Endometrial microvascular endothelial cells (primary cell): Measurements from ENCODE around the genes CROT and SLC25A40.

DNA sequence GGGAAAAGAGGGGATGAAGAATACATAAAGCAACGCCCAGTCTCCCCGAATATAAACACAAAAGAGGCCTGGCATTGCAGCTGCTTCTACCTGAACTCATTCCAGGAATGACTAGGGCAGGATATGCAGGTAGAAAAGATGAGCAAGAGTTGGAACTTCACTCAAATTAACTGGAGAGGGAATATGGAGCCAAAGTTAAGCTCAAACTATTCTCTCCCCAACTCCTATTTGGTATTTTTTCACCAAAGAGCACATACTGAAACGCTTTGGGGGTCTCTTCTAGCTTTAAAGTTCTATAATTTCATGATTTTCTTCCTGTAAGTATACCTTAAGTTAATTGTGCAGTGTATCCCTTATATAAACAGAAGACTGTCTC is 36.7 kb upstream of the GSAP start:
- RAMPAGE, long total RNA, result no peak

DNA sequence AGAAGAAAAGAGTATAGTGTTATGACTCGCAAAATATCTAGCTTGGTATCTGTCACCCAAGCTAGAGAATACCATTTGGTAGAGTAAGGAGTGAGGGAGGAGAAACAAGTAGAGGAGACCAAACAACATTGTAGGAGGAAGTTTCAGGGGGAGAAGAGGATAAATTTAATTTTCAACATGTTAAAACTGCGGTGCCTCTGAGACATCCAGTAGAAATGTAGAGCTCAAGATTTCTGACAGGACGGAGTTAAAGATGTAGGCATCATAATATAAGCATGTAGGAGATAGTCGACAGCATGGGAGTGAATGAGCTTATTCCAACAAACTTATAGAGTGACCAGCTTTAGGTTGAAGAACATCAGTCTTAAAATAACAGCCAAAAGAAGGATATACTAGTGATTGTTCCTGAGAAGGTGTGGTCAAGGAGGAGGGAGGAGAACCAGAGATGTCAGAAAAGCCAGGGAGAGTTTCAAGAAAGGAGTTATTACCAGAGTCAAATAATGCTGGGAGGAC is 5.6 kb downstream of the PTPN12 start:
- RAMPAGE, long total RNA, result no peak

GRCh38 chr7:77684866-77685760 is 11.1 kb upstream of the RSBN1L start:
- RAMPAGE, long total RNA, result no peak

GRCh38 chr7:77697401-77697869 is 1.2 kb downstream of the RSBN1L start:
- RAMPAGE, long total RNA, result no peak

DNA sequence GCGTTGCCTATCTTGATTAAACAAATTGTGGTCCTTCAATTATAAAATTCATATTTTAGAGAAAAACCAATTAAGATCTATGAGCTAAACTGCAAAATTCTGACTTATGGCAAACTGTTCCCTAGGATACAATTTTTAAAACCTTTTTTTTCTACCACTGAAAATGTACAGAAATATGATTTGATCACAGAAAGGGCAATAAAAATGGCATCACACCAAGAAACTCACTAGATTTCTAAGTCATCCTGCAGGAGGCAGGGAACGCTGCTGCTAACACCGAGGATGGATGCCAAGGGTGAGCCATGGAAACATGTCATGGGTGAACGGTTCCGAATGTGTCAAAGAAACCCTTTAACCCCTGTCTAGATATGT is 220.2 kb upstream of the TMEM60 start:
- RAMPAGE, long total RNA, result no peak

GRCh38 chr7:78230810-78231082 is 432.5 kb upstream of the TMEM60 start:
- RAMPAGE, long total RNA, result no peak

DNA sequence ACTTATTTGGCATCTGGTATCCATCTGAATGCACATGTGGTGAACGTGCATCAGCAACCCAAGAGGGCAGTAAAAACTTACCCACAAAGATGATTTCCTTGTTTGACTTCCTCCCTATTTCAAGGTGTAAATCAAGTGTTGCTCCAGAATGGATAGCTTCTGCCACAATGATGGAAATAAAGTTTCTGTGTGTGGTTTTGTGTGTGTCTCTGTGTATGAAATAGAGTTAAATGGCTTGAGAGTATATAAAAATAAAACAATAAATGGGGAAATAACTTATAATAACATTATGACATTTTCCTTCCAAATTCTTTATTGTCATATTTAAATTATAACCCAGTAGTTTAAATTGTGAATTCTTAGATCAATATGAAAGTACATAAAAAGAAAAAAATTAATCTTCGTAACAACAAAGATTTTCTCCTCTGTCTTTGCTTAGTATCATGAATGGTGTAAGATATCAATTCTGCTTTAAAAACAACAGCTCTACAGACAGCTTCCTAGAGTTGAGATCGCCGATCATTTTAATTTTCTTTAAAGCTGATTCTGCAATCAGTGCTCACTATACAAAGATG is 500.1 kb downstream of the MAGI2 start:
- RAMPAGE, long total RNA, result no peak

GRCh38 chr7:80135309-80135898 is 773 bp downstream of the GNAI1 start:
- RAMPAGE, long total RNA, result no peak

- RAMPAGE, long total RNA, result no peak
Measured at GRCh38 chr7:81846257-81847132, 76.6 kb upstream of the HGF start.

DNA sequence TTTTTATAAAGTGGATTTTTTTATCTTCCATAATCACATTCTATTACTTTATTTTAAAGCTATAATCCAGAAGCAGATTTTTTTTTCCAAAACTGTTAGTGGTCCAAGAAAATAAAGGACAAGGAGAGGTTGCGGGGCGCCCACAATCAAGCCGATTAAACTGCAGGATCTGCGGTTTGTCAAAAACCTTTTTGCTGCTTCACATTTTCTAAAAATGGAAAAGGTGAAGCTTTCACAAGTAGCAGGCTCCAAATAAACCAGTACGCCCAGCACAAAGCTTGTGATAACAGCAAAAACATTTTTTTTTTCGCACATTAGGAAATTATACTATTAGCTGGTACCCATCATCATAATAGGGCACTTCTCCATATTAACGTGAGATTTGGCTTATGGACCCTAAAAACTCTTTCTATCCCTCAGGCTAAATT is 122.1 kb upstream of the SEMA3A start:
- RAMPAGE, long total RNA, result no peak

DNA sequence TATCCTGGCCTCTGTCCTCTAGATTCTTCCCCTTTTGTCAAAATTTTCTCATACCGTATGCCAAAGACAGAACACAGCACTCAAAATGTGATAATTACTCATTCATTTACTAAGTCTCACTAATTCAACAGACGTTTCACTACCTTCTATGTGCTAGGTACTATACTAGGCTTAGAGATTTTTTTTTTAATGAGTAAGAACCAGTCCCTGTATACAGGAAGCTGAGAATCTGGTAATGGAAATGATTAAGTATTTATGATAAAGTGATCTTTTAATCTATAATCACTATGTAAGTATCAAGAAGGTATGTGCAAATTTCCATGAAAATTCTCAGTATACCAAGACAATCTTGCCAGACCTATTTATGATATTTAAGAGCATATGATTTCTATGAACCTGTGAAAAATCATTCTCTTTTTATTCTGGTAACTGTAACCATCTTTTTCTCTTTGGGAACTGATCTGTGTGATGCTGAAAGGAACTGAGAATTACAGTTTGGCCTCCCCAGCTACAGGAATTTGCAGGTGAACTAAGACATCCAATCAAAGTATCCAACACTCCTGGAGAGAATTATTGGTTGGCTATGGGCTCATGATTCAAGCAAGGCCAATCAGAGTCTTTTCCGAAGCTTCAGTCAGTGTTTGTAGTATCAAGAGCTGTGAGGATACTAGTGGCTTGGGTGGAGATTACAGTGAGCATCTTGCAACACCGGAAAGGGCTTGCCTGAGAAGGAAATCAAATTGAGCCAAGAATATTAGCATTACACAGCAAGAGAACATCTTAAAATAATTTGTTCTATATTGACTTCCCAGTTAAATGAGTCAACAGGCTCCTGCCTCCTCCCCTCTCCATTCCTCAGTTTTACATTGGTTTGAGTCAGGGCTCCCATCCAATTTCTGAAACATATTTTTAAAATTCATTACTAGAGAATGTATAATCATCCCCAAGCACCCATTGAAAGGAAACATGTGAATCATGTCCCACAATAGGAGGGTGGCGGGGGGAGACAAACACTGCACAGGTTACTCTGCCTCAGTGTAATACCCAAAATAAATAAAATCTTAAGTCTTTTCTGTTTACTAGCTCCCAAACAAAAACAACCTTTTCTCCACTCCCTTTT is 127.6 kb downstream of the ELAPOR2 start:
- RAMPAGE, long total RNA, result no peak

GRCh38 chr7:87161391-87162089 is 9.3 kb downstream of the DMTF1 start:
- RAMPAGE, long total RNA, result no peak

DNA sequence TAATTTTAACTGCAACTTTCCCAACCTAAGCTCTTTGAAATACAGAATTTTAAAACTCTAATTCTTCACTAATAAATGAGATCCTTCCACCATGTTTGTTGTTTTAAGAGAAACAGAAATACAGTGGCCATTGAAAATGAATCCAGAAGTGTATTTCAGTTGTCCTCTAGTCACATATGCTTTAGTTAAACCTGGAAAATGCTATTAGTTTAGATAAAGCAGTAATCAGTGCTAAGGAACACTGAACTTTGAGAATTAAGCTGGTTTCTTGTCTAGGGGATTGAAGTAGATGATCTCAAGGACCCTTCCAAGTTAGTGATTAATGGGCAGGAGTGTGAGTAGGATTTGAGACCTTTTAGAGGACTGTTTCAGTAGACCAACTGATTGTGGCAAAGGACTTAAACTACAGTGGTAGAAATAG is 23.9 kb downstream of the DMTF1 start:
- RAMPAGE, long total RNA, result no peak

DNA sequence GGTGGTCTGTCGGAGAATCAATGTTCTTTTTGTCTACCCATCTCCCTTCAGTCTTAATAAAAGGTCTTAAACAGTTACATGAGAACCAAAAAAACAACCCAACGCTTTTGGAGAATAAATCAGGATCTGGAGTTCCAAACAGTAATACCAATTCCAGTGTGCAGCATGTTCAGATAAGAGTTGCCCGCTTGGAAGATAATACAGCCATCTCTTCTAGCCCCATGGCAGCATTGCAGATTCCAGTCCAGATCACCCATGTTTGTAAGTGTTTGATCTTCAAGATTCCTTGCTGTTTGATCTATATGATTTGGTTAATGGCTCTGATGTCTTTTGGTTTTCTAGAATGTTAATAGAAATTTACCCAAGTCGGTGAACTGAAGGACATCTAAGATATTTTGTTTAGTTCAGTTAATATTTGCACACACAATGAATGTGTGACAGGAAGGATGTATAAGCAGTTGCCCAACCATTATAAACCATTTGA is 31.4 kb downstream of the TMEM243 start:
- RAMPAGE, long total RNA, result no peak

- RAMPAGE, long total RNA, result no peak
Measured at GRCh38 chr7:87216485-87217661, 2.7 kb downstream of the TMEM243 start.

DNA sequence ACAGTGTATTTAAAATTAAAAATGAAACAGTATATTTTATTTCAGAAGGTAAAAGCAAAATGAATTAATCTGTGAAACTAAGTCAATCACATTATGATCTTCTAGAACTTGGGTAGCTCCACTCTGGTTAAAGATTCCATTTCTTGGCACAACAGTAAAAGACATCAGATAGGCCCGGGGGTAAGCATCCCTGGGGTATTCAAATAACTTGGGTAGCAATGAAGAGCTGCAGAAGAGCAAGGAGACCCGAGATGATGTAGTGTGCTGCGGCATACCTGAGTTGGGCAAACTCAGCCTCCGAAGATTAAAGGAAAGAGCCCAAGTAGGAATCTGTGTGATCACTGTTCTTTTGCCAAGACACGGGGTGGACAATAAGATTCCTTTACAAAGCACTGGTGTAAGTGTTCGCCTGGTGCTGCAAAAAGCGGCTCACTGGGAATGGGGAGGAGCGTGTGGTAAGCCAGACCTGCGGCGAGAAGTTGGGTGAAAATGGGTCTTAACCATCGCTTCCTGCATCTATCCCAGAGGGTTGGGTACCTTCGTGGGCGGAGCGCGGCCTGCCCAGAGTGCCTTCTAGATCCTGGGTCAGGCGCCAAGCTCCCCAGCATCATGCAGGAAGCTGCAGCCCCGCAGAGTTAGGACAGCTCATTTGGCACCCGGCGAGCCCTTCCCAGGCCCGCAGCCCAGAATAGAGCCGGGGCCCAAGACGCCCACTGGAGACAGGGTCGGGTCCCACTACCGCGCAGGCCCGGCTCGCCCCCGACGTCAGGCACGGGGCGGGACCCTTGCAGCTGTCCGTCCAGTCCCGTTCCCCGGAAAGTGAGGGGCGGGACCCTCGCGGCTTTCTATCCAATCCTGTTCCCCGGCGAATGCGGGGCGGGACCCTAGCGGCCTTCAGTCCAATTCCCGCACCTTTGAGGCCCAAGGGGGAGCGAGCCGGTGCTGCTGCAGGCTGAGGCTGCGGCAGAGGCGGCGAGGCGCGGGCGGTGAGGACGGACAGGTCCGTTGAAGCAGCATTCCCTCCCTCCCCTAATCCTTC is at the start of gene CROT:
CROT (plus strand) TSS at position 897 of the 1,039 bp plus-strand sequence.
- RAMPAGE, long total RNA, result start-site peak on the minus strand centred at position 723 of the sequence, 40 bp wide, 60 and 167 reads in 2 replicates; start-site peak on the plus strand centred at position 926 of the sequence, 60 bp wide, 48 and 62 reads in 2 replicates

- RAMPAGE, long total RNA, result no peak
Measured at GRCh38 chr7:87465202-87465663, 10.2 kb downstream of the ABCB4 start.

DNA sequence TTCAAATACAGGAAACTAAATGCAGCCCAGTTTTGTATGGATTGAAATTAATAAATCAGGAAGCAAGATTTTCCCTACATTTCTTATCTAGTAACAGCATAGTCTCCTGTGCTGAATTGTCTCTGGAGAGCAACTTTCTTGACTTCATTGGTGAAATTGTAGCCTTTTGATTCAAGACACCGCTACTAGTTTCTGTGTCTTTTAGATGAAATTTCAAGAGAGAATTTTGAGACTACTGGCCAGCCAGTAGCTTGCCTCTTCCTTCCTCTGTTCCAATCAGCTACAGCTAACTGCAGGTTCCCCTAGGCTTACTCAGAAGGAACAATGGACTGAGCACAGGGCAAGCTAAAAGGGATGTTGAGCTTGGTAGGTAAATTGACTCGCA is 80.9 kb downstream of the RUNDC3B start:
- RAMPAGE, long total RNA, result start-site peak on the plus strand centred at position 309 of the sequence, 48 bp wide, 45 and 50 reads in 2 replicates

GRCh38 chr7:87876008-87876814 is at the start of gene SLC25A40:
Gene SLC25A40 (minus strand): TSS chr7:87876360.
- RAMPAGE, long total RNA, result start-site peak on the minus strand at chr7:87876245-87876363, 30 and 27 reads in 2 replicates; start-site peak on the plus strand at chr7:87876510-87876637, 329 and 396 reads in 2 replicates

DNA sequence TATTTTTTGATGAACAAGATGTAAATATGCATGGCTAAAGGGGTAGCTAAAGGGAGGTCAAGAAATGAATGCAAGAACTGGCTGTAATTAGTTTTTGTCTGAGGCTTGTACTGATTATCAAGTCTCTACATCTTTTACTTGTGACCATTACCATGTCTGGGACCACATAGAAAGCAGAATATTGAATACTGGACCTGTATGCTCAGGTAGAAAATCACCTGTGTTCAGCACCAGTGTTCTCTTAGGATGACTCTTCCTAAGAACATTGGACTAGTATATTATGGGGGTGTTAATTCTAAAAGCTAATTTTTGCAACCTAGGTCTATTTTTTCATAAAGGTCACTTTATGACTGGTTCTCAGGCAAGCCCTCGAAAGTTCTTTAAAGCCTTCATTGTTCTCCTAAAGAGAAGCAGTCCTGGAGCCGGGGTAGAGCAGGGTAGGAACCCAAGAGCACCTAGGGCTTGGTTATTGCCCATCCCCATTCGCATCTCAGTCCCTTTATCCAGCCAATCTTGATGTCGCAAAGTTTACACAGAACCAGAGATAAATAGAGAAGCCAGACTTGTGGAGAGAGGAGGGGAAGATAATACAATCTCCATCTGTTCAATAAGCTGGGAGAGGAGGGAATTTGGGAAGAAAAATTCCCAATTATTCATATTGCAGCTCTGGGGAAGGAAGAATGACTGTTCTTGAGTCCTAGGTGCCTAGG is 6.2 kb upstream of the SRI start:
- RAMPAGE, long total RNA, result no peak